AG08470 (cell line): Measurements from ENCODE around the gene YAE1.

- RRBS, result 0% methylated on average over 1 of the region's 16 CpGs
Measured at GRCh38 chr7:39085519-39086279, 108.0 kb downstream of the POU6F2 start.

DNA sequence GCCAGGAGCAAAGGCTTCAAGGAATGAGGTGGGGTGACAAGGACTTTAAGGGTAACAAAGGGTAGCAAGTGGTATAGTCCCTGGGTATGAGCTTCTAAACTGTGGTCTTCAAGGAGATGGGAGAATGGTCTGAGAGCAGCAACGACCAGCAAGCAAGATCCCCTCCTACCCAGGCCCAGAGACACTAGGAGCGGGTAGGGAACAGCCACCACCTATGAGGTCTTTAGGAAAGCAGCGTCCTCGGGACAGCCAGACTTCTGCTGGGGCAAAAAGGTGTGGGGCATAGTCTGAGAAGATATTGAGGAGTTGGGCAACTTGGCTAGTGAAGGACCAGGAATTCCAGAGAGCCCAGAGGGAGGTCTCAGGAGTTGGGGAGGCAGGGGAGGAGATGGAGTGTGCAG lies 199.8 kb upstream of the YAE1 start:
- RRBS, result no CpG with 5 or more reads among the region's 4 CpGs

- RRBS, result no CpG with 5 or more reads among the region's 5 CpGs
Measured at GRCh38 chr7:39565368-39565970, 735 bp upstream of the YAE1 start.

DNA sequence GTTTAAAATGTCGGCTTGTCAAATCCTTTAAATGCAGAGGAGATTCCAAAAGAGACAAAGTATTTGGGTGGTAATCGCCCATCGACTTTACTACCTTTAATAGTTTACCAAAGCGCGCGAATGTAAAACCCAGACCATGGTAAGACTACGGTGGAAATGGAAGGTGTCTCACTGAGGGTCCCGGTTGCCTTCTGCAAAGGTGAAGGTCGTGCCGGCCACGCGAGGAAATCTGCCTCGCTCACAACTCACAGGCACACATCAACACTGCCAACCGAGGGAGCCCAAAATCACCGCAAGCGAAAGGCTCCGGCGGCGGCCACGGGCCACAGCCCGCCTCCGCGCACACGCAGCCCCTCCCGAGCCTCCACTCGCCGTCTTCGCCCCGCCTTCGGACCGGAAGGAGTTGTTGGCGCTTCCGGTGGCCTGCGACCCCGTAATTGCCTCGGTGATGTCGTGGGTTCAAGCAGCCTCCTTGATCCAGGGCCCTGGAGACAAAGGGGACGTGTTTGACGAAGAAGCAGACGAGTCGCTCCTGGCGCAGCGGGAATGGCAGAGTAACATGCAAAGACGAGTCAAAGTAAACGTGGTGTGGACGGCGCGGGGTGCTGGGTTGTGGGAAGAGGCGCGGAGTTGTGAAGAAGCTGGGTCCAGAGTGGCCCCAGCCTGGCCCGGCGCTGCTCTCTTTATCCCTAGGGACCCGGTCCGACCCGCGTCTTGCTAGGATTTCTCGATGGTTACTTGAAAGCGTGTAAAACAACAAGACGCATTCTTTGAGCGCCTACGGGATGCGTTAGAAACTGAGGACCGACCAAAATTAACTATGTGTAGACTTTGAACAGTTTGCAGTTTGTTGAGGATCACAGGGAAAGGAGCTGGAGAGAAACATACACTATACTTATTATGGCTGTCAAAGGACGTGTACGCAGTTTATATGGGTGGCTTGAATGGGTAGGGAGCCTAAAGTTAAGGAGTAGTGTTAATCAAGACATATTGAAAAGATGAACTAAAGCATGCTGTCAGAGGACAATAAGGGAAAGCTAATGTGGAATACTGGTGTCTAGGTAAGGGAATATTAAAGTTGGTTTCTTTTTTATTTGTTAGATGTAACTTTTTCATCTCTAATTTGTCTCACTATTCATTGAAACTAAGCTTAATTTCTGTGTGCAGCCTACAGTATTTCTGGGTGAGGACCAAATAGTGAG lies at the start of gene YAE1:
YAE1 (plus strand) TSS at position 434 of the 1,202 bp plus-strand sequence.
- RRBS, result 1% methylated on average over 19 of the region's 65 CpGs

- RRBS, result no CpG with 5 or more reads among the region's 3 CpGs
Measured at GRCh38 chr7:39592559-39593039, 26.4 kb downstream of the YAE1 start.

DNA sequence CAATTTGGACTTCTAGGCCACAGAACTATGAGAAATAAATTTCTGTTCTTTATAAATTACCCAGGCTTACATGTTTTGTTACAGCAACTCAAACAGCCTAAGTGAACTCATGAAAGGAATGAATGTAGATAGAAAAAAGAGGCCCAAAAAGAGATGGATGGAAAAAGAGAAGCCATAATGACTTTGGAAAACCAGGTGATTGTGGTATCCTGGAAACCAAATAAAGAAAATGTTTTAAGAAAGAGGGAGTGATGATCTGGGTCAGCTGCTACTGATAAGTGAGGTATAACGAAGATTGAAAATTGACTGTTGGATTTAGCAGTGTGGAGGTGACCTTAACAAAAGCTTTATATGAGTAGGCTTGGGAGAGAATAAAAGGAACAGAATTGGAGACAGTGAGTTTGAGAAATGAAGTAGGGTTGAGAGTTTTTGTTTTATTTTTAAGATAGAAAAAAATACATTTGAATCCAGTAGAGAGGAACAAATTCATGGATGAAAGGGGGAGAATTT lies 26.3 kb downstream of the RALA start:
- RRBS, result no CpG with 5 or more reads among the region's 1 CpG

DNA sequence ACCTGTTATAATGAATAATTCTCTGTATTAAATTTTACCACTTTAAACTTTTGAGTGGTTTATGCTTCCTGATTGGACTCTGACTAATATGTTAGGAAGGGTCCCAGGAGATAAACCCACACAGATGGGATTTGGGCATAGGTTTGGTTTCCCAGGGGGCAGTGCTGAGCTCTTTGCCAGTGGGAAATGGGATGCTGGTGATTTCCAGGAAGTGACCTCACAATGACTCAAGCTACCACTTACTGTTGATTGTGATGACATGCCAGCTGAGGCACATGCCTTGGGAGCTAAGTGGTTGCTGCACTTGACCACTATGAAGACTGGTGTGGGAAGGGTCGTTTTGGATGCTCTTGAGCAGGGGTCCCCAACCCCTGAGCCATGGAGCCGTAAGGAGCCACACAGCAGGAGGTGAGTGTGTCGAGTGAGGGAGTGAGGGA lies 159.1 kb upstream of the CDK13 start:
- RRBS, result no CpG with 5 or more reads among the region's 3 CpGs

DNA sequence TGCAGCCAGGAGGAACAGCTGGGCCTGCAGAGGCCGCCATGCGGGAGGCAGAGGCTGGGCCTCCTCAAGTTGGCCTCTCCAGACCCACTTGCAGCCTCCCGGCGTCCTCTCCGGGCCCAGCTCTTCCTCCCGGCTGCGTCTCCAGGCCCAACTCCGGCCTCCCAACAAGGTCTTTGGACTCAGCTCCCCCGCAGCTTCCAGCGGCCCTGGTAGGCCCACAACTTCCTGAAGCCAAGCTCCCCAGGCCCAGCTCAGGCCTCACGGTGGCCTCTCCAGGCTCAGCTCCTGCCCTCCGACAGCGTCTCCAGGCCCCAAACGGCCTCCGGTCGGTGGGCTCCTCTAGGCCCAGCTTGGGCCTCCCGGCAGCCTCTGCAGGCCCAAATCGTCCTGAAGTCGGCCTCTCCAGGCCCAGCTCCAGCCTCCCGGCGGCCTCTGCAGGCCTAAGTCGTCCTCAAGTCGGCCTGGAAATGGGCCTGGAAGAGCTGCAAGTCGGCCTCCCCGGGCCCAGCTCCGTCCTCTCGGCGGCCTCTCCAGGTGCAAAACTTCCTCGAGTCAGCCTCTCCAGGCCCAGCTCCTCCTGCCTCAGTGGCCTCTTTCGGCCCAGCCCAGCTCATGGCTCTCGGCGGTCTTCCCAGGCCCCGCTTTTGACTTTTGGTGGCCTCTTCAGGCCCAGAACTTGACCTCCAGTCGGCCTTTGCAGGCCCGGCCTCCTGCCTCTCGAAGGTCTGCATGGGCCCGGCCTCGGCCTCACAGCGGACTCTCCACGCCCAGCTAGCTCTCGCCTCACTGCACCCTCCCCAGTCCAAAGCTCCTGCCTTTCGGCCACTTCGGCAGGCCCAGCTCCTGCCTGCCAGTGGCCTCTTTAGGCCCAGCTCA lies 156.2 kb upstream of the CDK13 start:
- RRBS, result no CpG with 5 or more reads among the region's 43 CpGs

GRCh38 chr7:39979436-39980265 lies 29.6 kb downstream of the CDK13 start:
- RRBS, result no CpG with 5 or more reads among the region's 8 CpGs

GRCh38 chr7:40057227-40057945 lies 77.0 kb downstream of the MPLKIP start:
- RRBS, result no CpG with 5 or more reads among the region's 2 CpGs

- RRBS, result no CpG with 5 or more reads among the region's 1 CpG
Measured at GRCh38 chr7:40087963-40088312, 46.5 kb downstream of the MPLKIP start.

DNA sequence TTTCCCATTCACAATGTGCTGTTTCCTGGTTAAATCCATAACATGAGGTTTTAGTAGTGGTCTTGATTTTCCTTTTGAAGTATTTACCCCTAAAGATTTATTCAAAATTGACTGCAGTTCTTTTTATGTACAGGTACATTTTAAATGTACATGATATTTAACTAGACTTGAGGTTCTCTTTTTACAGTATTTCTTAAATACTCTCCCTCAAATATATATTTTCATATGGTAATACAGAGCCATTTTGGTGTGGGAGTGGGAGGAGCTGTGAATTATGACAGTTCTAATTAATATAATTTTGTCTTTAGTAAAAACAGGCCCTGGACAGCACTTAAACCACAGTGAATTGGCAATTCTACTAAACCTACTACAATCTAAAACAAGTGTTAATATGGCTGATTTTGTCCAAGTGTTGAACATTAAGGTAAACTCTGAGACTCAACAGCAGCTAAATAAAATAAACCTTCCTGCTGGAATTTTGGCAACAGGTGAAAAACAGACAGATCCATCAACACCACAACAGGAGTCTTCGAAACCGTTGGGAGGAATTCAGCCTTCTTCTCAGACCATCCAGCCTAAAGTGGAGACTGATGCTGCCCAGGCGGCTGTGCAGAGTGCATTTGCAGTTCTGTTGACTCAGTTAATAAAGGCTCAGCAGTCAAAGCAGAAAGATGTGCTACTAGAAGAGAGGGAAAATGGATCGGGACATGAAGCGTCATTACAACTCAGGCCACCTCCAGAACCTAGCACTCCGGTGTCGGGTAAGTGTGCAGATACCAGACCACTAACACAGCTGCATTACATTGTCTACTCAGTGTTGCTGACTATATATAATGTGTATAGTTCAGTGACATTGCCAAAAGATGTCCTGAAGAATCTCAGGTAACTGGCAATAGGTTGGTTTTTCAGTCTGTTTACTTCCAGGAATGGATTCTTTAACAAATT lies 41.7 kb downstream of the MPLKIP start:
- RRBS, result no CpG with 5 or more reads among the region's 7 CpGs

DNA sequence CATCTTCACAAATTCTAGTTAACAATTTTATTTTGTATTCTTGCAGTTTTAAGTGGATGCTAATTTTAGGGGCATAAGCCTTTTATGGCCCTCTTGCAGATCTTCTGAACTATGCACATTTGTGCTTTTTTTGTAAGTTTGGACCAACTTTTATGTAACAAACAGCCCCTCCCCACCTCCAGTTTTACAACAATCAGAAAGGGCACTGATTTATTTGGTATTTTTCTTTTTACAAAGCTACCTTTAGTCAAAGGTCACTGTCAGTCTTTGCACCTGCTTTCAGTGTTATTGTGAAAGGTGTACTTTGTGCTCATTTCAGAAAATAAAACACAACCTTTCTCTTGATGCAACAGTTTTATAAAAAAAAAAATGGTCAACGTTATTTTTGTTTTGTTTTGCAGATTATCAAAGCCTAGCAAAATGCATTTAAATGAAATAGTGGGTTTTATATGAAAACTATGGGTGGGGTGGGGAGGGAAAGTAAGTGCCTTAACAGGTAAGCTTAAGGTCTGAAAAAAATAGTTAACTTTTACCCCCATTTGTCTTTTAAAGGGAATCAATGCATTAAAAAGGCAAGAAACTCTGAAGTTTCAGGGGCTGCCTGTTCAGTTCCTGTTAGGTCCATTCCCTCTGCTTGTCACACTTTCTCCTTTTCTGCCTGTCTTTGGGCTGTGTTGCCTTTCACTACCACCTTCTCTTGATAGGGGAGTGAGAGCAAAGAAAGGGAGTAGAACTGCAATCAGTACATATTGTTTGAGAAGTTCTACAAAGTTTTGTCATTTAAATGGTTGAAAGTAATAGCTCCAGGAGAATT lies 39.0 kb downstream of the MPLKIP start:
- RRBS, result no CpG with 5 or more reads among the region's 1 CpG

GRCh38 chr7:40717248-40717665 lies 582.5 kb downstream of the SUGCT start:
- RRBS, result no CpG with 5 or more reads among the region's 9 CpGs

GRCh38 chr7:40898923-40899698 lies 764.3 kb downstream of the SUGCT start:
- RRBS, result no CpG with 5 or more reads among the region's 20 CpGs

DNA sequence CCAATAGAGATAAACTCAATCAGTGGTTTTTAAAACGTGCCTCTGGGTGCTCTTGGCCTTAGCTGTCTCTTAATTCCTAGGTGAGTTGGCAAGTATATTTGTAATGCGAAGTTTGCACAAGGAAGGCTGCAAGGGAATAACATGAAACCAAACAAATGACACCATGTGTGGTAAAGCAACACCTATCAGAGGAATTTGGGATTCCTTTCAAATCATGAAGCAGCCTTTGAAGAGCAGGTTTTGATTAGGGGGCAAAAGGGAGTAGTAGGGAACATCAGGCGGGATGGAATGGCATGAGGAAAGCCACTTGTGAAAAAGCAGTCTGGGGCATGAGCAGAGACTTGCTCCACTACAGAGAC lies 284.5 kb downstream of the INHBA start:
- RRBS, result no CpG with 5 or more reads among the region's 3 CpGs

DNA sequence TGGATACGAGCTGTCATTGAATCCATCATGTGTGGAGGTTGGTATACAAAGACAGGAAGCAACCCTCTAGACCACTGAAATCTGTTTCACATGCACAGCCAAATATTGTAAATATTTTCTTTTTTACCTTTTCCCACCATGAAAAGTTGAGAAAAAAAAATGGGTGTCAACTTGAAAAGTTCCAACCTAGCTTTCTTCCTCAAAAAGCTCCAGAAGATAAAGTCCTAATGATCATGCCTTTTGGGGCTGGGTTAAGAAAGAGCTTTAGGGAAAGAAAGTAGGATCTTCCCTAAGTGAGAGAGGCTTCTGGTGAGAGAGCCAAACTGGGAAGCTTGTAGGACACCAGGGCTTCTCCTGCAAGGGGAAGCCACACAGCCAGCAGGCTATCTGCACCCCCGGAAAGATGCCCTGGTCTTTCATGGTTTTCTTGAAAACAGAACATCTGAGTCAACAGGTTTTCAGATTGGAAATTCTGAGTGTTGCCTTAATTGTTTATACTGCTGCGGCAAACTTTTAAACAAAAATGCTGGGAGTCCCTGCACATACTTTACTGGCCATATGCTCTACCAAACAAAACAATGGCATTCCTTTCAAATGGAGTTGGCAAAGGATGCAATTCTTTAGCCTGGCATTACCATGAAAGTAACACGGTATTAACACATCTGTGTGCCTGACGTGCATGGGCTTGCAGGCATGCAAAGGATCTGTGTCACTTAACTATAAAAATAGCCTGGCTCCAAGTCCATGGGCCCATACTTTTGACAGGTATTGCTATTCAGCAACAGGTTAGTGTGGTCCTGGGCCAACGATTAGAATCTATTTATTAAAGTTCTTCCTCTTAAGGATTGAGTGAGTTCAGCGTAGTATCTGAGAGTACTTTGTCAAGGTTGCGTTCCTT lies 4.3 kb downstream of the INHBA start:
- RRBS, result no CpG with 5 or more reads among the region's 8 CpGs

- RRBS, result no CpG with 5 or more reads among the region's 2 CpGs
Measured at GRCh38 chr7:41704367-41704611, 1.4 kb upstream of the INHBA start.

- RRBS, result no CpG with 5 or more reads among the region's 19 CpGs
Measured at GRCh38 chr7:41942407-41942803, 239.5 kb upstream of the INHBA start.

GRCh38 chr7:42227843-42228963 lies 8.8 kb downstream of the GLI3 start:
- RRBS, result 34% methylated on average over 6 of the region's 59 CpGs